Measurements from ENCODE around the genes BLOC1S6 and LYSMD2.

DNA sequence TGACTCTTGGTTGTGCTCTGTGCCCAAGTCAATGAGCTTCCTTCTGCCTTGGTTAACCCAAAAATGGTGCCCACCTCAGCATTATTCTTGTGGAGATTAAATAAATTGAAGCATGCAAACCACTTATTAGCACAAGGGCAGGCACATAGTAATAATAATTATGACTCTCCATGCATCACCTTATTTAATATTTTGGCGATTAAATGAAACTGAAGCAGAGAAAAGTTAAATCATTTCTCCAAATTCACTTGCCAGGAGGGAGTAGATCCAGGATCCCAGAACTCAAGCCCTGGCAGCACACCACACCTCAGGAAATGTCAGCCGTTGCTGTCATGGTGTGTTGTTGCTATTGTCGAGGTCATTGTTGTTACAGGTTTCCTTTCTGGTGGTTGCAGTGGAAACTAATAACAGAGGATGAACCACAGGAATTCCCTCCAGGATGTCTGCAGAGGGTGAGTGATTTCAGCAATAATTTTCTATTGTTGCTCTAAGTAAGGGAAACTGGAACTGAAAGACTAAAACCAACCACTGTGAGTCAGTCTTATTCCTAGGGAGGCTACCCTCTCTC lies 102.4 kb downstream of the TRIM69 start:
- RRBS, result no CpG with 5 or more reads among the region's 3 CpGs

DNA sequence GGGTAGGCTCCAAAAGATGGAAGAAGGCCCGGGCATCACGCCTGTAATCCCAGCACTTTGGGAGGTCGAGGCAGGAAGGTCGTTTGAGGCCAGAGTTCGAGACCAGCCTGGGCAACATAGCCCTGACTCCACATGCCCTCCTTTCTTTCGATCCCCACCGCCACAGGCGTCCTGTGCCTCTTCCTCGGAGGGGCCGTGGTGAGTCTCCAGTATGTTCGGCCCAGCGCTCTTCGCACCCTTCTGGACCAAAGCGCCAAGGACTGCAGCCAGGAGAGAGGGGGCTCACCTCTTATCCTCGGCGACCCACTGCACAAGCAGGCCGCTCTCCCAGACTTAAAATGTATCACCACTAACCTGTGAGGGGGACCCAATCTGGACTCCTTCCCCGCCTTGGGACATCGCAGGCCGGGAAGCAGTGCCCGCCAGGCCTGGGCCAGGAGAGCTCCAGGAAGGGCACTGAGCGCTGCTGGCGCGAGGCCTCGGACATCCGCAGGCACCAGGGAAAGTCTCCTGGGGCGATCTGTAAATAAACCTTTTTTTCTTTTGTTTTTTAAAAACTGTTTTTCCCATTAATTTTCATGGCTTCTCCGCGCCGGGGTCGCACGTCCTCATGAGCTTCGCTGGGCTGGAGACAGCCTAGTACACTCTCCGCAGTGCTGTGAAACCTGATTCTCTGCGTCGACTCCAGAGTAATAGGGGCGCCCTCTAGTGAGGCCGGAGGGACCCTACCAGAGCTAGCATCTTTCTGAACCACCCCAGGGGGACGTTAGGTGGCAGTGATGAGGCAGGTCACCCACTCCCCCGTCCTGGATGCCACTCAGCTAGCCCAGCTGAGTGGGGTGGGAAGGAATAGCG lies 3.7 kb downstream of the DUOXA2 start:
- RRBS, result no CpG with 5 or more reads among the region's 41 CpGs

- RRBS, result no CpG with 5 or more reads among the region's 11 CpGs
These were observed 1.8 kb downstream of the GATM start for GRCh38 chr15:45376384-45377013.

- RRBS, result no CpG with 5 or more reads among the region's 12 CpGs
These were observed 619 bp upstream of the GATM start for GRCh38 chr15:45378887-45379439.

DNA sequence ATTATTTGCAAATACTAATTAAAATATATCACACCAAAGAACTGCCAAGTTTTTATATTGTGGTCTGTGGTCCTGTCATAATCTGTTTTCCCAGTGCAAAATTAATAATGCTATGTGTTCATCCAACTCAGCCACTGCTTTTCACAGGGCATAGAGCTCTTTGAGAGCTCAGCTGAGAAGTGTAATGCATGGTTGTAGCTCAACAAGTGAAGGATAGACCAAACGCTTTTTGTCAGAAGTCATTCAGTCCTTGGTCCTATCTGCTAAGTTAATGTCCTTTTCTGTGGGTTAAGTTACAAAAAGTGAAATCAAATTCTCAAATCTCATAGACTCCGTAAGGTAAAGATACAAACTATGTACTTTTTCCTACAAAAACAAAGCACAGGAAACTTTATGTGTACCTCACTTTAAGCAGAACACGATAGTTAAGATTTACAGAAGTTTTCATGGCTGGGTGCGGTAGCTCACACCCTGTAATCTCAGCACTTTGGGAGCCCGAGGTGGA lies 41.0 kb downstream of the SLC30A4 start:
- RRBS, result no CpG with 5 or more reads among the region's 5 CpGs

- RRBS, result no CpG with 5 or more reads among the region's 5 CpGs
These were observed 3.6 kb upstream of the BLOC1S6 start for GRCh38 chr15:45583536-45583921.

DNA sequence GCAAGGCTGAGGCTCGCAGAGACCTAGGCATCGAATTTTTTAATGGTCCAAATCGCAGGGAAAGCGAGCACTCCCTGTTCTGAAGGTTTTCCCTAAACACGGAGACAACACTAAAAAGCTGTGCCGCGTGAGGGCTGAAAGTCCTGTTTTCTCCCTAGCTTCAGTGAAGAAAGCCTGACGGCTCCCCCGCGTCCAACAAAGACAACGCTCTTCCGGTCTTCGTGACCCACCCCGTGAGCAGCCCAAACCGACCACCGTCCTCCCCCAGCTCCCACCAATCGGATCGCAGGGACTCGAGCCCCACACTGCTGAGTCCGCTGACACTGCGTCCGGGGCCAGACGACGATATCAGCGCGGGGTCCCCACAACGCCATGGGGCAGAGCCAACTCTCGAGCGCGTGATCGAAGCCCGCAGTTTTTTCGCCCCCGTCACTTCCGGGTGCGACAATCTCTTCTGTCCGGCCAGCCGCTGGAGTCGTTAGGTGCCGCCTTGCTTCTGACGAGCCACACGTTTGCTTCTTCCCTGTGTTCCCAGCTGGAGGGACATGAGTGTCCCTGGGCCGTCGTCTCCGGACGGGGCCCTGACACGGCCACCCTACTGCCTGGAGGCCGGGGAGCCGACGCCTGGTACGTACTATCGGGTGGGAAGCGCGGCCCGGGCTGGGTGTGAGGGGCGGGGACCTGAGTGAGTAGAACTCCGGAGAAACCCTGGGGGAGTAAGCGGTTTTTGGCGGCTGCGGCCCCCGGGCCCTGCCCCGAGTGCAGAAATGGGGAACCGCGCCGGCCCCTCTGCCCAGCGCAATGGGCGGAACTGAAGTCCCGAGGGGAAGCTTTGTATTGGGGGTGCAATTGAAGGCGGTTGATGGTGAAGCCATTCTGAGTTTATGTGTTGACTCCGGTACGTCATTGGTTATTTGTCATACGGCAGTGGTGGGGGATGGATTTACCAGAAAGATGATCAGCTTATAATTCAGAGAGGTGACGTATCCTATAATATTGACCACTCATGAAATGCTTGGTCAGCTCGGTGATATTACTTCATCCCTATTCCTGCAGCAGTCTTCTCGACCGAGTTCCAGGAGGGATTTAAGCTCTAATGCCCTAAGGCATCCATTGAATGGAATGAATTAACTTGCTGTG lies at the start of gene BLOC1S6:
Gene BLOC1S6, plus strand, starts transcription at position 481 of the 1,140 bp plus-strand sequence.
- RRBS, result 4% methylated on average over 25 of the region's 76 CpGs

DNA sequence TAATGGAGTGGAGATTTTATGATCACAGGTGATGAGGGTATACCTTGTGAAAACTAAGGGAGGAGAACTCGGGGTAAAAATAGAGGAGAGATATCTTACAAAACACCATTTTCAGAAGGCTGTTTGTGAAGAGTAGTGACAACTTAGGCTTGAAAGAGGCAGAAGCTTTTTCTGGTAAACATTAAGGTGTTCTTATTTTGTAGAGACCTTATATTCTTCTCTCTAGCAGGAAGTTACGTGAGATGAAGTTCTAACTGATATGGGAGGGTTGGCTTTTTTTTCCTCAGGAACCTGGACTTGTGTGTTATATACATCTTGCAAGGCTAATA lies 805.3 kb downstream of the SQOR start:
- RRBS, result no CpG with 5 or more reads among the region's 2 CpGs

- RRBS, result 3% methylated on average over 37 of the region's 77 CpGs
These were observed 1.1 kb downstream of the SEMA6D start for GRCh38 chr15:47718021-47719114.

DNA sequence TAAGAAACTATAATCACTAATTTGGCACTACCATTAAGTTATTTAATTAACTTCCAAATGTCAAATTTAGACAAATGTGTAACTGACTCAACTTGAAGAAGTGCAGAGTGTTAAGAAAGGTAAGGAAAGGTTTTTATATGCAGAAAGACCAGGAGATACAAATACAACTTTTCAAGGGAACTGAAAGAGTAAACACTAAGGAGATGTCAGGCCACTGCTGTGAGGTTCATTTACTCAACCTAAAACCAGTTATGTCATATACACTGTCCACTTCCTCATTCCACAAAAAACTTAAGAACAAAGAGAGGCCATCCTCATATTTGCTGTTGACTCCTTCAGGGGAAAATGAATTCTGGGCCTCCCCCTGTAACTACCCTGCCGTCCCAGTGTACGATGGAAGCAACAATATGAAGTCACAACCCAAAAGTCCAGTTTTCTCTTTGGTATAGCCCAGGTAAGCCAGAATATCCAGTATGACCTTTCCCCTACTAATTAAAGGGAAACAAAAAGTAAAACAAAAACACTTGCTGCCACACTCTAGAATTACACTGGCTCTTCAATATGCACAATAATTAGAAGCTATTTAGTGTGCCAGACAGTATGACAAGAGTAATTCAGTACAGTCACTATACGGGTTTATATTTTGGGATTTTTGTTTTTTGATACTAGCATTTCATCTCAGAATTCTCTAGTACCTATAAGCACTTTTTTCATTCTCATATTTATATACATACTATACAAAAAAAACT lies 16.2 kb downstream of the CEP152 start:
- RRBS, result no CpG with 5 or more reads among the region's 3 CpGs

DNA sequence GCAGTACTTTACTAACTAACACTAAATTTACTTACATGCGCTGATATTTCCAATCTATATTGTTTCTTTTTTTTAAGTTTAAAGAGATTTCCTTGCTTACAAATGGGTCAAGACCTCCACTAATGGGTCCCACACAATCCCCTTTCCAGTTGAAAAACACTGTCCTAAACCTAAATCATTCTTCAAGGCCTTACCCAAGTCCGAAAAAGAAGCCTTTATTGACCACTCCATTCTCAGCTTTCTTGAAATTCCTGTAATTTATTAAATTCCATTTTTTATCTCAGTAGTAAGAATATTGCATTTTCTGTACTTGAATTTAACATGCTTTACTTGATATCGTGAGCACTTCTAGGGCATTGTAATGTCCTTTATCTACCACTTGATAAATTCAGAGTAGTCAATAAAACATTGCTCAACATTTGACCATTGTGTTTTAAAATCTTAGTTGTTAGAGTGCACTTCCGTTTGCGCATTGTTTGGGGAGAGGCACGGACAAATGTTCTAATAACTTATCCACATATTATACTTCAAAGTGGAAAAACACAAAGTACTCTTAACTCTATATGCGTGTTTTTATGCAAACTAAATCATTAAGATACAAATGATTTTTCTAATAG lies 570 bp downstream of the FAM227B start:
- RRBS, result no CpG with 5 or more reads among the region's 7 CpGs

GRCh38 chr15:50184895-50185408 lies 3.0 kb downstream of the SLC27A2 start:
- RRBS, result no CpG with 5 or more reads among the region's 3 CpGs

- RRBS, result no CpG with 5 or more reads among the region's 2 CpGs
These were observed 5.5 kb downstream of the SLC27A2 start for GRCh38 chr15:50187427-50187995.

GRCh38 chr15:50353860-50354629 lies 953 bp downstream of the GABPB1 start:
- RRBS, result 2% methylated on average over 13 of the region's 53 CpGs

GRCh38 chr15:50355848-50355997 lies 725 bp upstream of the GABPB1 start:
- RRBS, result no CpG with 5 or more reads among the region's 2 CpGs

DNA sequence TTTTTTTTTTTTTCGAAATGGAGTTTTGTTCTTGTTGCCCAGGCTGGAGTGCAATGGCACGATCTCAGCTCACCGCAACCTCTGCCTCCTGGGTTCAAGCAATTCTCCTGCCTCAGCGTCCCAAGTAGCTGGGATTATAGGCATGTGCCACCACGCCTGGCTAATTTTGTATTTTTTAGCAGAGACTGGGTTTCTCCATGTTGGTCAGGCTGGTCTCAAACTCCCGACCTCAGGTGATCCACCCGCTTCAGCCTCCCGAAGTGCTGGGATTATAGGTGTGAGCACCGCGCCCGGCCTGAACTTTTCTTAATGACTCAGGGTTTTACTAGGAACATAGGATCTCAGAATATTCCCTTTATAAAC lies 33.9 kb upstream of the TRPM7 start:
- RRBS, result no CpG with 5 or more reads among the region's 11 CpGs

GRCh38 chr15:50798711-50799028 lies 33.2 kb upstream of the SPPL2A start:
- RRBS, result no CpG with 5 or more reads among the region's 3 CpGs

GRCh38 chr15:51423127-51423449 lies 81.6 kb downstream of the GLDN start:
- RRBS, result no CpG with 5 or more reads among the region's 8 CpGs

- RRBS, result 3% methylated on average over 14 of the region's 57 CpGs
These were observed at the start of gene LYSMD2 for GRCh38 chr15:51737542-51737974. Gene LYSMD2 (minus strand): TSS chr15:51737655.

All from islet of Langerhans (tissue), 1 donor.